Metastatic Pancreatic Carcinoma in the Ovary (tissue), 1 donor: ENCODE data around the gene MECR.

DNA sequence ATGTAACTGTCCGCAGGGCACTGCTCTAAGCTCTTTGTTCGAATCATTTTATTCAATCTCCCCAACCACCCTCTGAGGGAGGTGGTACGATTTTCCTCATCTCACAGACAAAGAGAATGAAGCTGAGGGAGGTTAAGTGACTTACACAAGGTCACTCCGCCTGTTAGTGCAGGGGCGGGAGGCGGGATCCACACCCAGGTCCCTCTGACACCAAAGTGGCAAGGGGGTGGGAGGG lies 313 bp upstream of the OPRD1 start:
- PRO-cap: no peak

DNA sequence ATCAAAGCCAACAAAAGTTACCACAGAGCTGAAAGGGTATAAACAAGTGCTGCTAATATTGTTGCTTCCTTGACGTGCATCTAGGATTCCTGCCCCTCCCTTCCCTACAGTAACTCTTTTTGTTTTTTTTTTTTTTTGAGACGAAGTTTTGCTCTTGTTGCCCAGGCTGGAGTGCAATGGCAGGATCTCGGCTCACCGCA lies 4.6 kb downstream of the SRSF4 start:
- PRO-cap: no peak

DNA sequence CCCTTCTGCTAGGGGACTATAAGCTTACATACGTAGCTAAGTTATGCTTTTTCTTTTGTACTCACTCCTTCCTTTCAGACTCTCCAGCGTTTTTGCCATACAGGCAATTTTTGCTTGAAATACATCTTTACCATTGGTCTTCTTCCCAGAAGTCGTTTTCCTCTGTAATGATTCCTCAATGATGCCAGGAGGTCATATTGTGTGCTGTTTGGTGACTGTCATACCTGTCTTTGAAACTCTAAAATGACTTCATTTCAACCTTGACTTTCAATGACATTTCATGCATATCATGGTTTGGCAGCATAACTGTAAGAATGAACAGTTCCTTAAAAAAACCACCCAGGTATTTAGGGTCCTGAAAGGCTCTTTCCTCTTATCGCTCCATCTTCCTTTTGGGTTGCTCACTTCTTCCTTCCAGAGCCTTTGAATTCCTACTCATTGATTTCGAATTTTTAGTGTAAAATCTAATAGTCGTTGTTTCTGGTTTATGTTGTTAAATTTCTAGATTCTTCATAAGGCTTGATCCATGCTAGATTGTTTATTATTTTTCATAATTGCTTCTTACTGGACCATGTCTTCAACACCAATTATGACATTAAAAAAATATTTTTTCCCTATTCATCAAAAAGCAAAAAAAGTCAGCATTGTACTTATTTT lies 2.9 kb downstream of the SRSF4 start:
- PRO-cap: no peak

GRCh38 chr1:29230493-29231194 lies at the start of gene MECR:
MECR (minus strand) TSS chr1:29230934.
- PRO-cap: bidirectional peak, plus-strand start at chr1:29231046, minus-strand start at chr1:29230924

- PRO-cap: no peak
Measured at GRCh38 chr1:29238767-29239148, 2.4 kb downstream of the PTPRU start.

- PRO-cap: no peak
Measured at GRCh38 chr1:29354613-29354938, 118.3 kb downstream of the PTPRU start.

DNA sequence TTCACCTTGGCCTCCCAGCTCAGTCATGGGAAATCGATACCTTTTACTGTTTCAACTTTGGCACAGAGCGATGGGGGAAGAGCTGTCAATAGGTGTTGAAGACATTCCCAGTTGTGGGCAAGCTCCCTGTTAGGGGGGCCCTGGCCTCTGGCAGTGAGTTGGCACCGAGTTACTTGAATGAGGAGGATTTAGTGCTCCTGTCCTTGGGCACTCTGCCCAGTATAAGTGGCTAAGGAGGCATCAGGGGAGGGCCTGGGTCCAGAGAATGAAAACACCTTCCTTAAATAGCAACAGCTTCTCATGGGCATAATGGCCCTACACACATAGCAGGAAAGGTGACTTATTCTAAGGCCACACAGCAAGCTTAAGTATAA lies 664.4 kb downstream of the PTPRU start:
- PRO-cap: no peak

GRCh38 chr1:30485703-30486063 lies 237.7 kb downstream of the MATN1 start:
- PRO-cap: no peak

DNA sequence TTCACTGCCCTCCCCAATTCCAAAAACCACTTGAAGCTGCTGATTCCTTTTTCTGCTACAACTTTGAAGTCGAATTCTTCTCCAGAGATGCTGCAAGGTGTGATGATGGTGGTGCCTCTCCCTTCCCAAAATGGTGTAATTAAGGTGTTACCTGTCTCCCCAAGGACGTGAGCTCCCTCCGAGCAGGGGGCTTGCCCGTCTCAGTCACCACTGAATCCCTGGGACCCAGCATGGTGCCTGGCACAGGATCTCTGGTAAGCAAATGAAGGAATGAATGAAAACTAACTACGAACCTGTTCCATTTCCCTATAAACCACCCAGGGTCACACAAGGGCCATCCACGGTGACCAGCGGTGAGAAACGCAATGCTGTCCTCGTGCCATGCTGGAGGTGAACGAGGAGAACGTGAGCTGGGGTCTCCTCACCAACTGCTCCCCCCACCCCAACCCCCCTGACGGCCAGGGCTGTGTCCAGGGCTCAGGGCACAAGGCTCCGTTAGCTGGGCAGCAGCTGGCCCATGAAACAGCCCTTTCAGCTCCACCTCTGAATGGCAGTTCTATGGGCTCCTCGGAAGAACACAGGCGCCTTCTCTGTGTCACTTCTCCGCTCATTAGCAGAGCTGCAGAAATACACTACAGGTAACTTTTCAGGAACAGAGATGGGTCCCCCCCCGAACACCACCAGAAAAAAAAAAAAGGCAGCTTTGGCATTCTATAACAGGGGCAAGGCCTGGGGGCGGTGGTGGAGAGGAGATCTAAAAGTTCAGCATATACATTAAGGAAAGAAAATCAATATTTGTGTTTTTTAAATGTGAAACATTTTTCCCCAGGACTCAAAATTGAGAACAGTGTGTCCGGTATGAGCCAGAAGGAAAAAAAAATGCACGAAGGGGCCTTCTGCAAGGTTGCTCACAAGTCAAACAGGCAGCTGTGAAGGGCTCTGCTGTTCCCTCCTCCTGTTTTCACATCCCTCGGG lies 2.3 kb upstream of the MATN1 start:
- PRO-cap: no peak

GRCh38 chr1:30731512-30732205 lies 8.3 kb upstream of the MATN1 start:
- PRO-cap: no peak

GRCh38 chr1:30751186-30751813 lies 6.3 kb downstream of the LAPTM5 start:
- PRO-cap: no peak

DNA sequence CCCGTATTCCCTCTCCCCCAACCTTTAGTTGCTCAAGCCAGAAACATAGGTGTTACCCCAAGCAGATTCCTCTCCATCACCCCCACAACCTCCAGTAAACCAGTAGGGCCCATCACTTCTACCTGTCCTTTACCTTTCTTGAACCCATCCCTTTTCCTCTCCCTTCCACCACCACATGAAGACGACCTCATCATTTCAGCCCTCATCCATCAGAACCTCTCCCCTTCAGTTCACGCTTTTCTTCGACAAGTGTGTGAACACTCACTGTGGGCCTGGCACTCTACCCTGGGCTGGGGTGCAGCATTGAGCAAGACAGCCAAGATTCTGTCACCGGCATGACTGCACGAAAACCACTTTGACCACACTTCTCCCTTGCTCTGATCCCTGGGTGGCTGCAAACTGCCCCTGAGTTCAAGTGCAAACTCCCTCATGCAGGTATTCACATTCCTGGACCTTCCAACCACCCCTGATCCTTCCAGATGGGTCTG lies 65.5 kb upstream of the LAPTM5 start:
- PRO-cap: no peak

DNA sequence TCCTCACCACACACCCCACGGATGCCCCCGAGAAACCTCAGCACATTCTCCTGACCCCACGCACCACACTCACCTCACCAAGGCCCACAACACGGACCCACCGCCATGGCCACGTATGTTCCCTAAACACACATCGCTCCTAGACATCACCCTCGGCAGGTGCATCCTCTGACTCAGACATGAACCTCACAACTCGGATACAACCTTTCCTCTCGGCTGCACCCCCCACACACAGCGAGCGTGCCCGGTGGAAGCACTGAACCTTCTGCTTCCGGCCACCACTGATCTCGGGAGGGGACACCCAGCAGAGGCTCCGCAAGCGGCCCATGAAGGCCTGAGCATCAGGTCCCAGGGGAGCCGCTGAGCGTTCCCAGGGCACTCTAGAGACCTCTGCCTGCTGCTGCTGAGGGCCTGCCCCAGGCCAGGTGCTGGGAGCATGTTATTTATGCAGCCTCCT lies 27.2 kb downstream of the SDC3 start:
- PRO-cap: no peak

GRCh38 chr1:30932785-30933207 lies 24.2 kb upstream of the SDC3 start:
- PRO-cap: no peak

DNA sequence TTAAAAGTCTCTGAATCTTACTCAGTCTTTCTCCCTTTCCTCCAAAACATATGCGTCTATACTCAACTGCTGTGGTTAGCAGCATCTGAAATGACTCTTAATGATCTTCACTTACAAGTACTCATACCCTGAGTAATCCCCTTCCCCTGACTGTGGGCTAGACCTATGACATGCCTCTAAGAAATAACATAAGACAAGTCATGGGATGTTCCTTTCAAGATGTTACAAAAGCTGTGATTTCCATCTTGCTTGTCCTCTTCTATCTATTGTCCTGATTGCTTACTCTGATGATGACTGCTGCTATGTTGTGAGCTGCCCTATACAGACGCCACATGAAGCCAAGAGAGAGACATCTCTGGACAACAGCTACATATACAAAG lies 55.3 kb downstream of the PUM1 start:
- PRO-cap: no peak

DNA sequence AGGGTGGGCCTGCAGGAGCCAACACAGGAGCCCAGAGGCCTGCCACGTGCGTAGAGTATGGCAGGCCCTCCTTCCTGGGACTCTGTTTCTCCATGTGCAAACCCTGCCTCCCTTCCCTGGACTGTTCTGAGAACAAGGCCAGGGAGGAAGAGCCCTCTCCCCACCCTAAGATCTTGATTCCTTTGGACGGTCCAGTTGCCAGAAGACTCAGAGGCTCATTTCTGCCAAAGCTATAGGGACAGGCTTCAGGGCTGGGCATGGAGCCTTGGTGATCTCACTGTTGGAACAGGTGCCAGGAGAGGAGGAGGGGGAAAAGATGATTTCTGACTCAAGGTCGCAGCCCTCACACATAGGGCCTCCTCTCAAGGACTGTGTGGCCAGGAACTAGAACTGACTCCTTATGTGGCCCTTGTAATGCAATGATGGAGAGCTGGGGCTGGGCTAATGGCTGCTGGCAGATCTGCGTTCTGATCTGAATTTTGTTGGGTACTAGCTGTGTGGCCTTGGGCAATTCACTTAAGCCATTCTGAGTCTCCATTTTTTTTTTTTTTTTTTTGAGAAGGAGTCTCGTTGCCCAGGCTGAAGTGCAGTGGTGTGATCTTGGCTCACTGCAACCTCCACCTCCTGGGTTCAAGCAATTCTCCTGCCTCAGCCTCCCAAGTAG lies 2.0 kb upstream of the FABP3 start:
- PRO-cap: no peak

DNA sequence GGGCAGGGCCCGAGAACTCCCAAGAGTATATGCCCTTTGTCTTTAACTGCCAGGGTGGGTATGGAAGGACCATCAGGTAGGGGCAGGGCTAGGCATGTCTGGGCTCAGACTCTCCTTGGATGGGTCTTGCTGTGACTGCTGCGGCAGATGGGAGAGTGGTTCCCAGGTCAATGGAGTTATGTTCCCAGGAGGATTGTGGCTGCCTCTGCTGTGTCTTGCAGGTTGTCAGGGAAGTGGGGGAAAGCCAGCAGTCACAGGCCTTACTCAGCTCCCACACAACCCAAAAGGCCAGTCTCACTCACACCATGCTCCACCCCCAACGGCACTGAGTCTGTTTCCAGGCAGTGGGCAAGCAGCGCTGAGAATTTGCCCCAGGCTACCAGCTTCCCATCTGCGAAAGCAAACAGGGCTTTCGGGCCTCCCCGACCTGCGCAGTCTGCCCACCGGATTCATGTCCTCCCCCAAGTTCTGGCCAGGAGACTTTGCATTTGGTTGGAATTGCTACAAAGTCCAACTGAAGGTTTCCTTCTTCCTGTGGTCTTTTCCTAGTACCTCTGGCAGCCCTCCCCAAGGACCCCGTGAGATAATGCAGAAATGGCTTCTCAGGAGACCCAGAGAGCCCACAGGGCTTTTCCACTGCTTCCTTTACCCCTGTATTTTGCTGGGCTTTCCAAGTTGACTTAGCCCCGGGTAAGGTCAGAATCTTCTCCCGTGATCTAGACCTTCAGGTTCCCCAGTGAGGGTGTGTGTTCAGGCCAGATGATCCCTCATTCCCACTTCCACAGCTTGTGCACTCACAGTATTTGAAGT lies 64.5 kb downstream of the SERINC2 start:
- PRO-cap: no peak

DNA sequence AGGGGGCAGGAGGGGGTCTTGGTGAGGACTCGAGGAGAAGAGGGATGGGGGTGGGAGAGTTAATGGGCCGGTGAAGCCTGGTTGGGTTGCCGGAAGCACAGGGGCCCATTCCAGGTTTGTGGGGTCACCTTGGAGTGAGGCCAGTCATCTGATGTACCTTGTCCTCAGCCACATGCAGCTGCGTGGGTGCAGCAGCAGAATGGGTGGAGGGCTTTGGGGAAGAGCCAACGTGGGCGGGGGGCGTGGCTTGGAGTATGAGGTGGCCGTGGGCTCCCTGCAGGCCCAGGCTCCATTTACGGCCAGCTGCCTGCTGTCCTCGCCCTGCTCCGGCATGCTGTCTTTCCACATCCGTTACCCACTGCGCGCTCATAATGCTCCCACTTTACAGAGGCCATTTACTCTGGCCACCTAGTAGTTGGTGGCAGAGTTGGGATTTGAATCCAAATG lies 27.8 kb upstream of the TINAGL1 start:
- PRO-cap: no peak

DNA sequence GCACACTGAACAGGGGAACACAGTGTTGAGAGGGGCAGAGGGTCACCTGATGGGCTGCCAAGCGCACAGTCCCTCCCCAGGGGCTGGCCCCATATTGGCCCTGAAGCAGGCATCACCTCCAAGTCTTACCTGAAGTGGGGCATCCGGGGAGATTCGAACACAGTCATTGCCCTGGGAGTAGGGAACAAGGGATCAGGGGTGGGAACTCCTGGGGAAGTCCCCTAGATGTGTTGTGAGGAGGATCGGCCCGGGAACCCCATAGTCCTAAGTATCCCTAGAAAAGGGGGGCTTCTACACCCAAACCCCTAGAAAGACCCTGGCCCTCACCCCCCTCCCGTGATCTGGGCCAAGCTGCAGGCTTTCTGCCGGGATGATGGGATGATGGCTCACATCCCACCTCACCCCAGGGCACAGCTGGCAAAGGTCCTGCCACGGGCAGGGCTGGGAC lies 11.2 kb downstream of the COL16A1 start:
- PRO-cap: no peak

DNA sequence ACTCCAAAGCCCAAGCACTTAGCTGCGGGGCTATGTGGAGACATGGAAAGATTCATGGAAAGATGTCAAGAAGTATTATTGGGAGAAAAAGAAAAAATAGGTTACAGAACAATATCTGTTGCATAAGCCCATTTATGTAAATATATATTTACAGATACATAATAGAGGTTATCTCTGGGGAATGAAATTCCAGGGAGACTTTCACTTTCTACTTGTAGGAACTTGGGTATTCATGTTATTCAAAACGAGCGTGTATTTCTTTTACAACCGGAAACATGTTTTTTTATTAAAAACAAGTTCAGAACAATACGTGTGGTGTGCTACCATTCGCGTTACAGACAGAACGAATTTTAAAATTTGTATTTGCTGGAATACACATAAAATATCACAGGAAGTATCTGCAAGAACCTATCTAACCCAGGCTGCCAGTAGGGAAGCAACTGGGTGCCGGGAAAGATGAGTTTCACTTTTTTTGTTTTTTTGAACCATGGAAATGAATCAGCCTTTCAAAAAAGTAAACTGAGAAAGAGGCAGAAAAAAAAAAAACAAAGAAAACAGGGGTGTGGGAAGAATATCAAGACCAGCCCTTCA lies 13.3 kb downstream of the SPOCD1 start:
- PRO-cap: no peak